H1 (cell line): ENCODE measurements around a stretch of chr4.

DNA sequence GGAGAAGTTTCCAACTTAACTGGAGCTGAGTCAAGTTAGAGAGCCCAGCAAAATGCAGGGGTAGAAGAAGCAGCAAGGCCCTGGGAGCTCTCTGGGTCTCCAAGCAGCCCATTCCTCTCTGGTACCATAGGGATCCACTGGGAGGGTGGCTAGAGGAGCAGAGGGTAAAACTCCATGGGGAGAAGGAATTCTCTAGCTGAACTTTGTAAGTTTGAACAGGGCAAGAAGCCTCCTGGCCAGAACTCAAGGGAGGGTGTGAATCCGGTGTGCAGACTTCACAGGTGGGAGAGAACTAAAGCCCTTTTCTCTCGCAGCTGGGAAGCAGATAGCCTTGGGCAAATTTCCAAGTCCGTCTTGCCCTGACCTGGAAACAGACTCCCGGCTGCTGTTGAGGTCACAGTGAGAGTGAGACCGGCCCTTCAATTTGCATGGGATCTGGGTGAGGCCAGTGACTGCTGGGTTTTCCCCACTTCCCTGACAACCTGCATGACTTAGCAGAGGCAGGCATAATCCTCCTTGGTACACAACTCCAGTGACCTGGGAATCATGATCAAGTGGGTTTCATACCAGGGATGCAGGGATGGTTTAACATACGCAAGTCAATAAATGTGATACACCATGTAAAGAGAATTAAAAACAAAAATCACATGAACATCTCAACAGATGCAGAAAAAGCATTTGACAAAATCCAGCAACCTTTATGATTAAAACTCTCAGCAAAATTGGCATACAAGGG lies 94.5 kb upstream of the ZNF827 start:
- RRBS: no CpG with 5 or more reads among the region's 6 CpGs
CAGE:
- cytosol, long polyA plus RNA: no peak
- long polyA plus RNA: no peak
- nucleus, long polyA plus RNA: no peak

GRCh38 chr4:146245126-146245688 lies 30.9 kb downstream of the REELD1 start:
- RRBS: no CpG with 5 or more reads among the region's 3 CpGs
CAGE:
- cytosol, long polyA plus RNA: no peak
- long polyA plus RNA: no peak
- nucleus, long polyA plus RNA: no peak

- RRBS: 2% methylated on average over 39 of the region's 73 CpGs
CAGE:
- cytosol, long polyA plus RNA: no peak
- long polyA plus RNA: no peak
- nucleus, long polyA plus RNA: no peak
Observed at GRCh38 chr4:146654820-146655545, 16.3 kb downstream of the POU4F2 start.

- RRBS: no CpG with 5 or more reads among the region's 7 CpGs
CAGE:
- cytosol, long polyA plus RNA: no peak
- long polyA plus RNA: no peak
- nucleus, long polyA plus RNA: no peak
Observed at GRCh38 chr4:147492681-147493163, 11.8 kb downstream of the EDNRA start.

DNA sequence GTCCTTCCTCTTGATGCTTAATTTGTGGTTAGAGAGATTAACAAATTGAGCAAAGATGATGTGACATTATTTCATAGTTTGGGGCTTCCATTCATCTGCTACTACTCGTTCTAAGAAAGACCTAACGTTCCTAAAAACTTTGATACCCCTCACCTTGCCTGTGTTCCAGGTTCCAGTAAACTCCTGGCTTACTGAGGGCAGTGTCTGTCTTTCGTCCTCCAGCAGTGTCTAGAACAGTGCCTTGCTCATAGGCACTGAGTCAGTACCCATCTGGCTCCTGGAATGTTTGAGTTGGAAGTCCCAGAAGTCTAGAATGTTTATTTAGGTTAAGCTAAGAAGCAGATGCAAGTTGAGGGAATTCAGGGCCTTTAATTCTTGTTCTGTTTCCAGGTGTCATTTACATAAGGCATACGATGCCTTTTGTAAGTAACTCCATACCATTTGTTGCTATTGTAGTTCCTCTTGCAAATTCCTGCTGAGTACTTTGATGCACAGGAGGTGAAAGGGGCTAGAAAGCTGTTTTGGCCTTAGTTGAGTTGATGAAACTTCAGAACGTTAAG lies 22.1 kb downstream of the ARHGAP10 start:
- RRBS: no CpG with 5 or more reads among the region's 5 CpGs
CAGE:
- cytosol, long polyA plus RNA: no peak
- long polyA plus RNA: no peak
- nucleus, long polyA plus RNA: no peak

- RRBS: no CpG with 5 or more reads among the region's 4 CpGs
CAGE:
- cytosol, long polyA plus RNA: no peak
- long polyA plus RNA: no peak
- nucleus, long polyA plus RNA: no peak
Observed at GRCh38 chr4:147822013-147822654, 90.2 kb downstream of the ARHGAP10 start.

- RRBS: no CpG with 5 or more reads among the region's 8 CpGs
CAGE:
- cytosol, long polyA plus RNA: no peak
- long polyA plus RNA: no peak
- nucleus, long polyA plus RNA: no peak
Observed at GRCh38 chr4:148044211-148044863, 312.4 kb downstream of the ARHGAP10 start.

DNA sequence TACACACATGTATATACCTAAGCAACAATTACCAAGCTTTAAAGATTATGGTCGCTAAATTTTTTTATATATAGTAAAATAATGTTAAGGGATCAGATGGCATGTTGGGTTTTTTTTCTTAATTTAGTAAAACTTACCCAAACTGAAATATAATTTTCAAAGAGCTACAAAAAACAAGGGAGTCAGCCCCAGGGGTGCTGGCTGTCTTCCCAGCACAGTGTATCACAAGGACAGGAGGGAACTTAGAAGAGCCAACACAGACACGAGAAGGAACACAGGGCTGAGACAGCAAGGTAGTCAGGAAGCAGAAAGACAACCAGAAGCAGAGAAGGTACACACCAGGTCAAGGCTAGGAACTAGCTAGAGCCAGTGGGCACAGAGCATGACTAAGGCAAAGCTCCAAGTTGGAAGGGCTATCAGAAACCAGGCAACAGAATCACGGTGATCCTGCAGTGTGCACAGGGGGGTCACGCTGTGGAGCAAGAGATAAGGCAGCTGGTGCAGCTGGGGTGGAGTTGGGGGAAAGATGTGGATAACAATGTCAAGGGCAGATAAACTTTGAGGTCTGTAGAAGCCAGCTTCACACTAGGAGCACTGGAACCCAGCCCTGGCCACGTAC lies 168.7 kb downstream of the NR3C2 start:
- RRBS: no CpG with 5 or more reads among the region's 5 CpGs
CAGE:
- cytosol, long polyA plus RNA: no peak
- long polyA plus RNA: no peak
- nucleus, long polyA plus RNA: no peak

GRCh38 chr4:149997952-149998492 lies 80.2 kb upstream of the DCLK2 start:
- RRBS: no CpG with 5 or more reads among the region's 2 CpGs
CAGE:
- cytosol, long polyA plus RNA: no peak
- long polyA plus RNA: no peak
- nucleus, long polyA plus RNA: no peak

DNA sequence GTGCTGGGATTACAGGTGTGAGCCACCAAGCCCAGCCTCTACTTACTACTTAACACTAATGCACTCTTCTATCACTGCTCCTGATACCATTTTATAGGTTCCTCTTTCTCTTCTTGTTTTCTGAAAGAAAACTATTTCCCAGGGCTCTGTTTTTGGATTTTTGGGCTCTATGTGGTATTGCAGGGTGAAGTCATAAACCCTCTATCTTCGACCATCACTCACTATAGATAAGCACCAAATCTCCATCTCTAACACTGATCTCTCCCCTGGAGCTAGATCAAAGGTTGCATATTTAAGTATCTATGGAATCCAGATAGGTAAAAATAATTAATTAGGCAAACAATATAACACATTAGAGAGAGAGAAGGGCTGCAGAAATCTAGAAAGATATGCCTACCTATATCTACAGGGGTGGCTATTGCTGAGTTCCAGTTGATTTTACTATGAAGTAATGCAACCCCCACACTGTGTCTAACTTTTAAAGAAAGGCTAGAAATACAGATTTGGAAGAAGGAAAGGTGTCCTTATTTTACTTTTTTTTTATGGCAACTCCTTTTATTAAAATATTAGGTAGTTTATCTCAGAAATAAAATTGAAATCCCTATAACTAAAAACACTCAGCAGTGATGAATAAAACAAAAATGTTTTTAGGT lies 206.1 kb upstream of the MAB21L2 start:
- RRBS: no CpG with 5 or more reads among the region's 1 CpG
CAGE:
- cytosol, long polyA plus RNA: no peak
- long polyA plus RNA: no peak
- nucleus, long polyA plus RNA: no peak

GRCh38 chr4:150390369-150390782 lies 191.6 kb upstream of the MAB21L2 start:
CAGE:
- cytosol, long polyA plus RNA: no peak
- long polyA plus RNA: no peak
- nucleus, long polyA plus RNA: no peak

DNA sequence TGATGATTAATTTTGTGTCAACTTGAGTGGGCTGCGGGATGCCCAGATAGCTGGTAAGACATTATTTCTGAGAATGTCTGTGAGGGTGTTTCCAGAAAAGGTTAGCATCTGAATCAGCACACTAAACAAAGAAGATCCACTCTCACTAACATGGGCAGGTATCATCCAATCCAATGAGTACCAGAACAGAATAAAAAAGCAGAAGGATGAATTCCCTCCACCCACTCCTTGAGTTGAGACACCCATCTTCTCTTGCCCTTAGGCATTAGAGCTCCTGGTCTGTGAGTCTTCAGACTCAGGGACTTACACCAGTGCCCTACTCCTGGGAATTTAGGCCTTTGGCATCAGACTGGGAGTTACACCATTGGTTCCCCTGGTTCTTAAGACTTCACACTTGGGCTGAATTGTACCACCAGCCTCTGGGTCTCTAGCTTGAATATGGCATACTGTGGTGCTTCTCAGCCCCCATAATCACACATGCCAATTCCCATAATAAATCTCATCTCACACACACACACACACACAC lies 185.9 kb upstream of the MAB21L2 start:
- RRBS: no CpG with 5 or more reads among the region's 1 CpG
CAGE:
- cytosol, long polyA plus RNA: no peak
- long polyA plus RNA: no peak
- nucleus, long polyA plus RNA: no peak

GRCh38 chr4:150579469-150580348 lies 2.2 kb upstream of the MAB21L2 start:
- RRBS: under 1% methylated on average over 13 of the region's 71 CpGs
CAGE:
- cytosol, long polyA plus RNA: no peak
- long polyA plus RNA: no peak
- nucleus, long polyA plus RNA: no peak

GRCh38 chr4:150582911-150583767 lies 1.2 kb downstream of the MAB21L2 start:
- RRBS: 1% methylated on average over 11 of the region's 76 CpGs
CAGE:
- cytosol, long polyA plus RNA: no peak
- long polyA plus RNA: no peak
- nucleus, long polyA plus RNA: no peak

- RRBS: no CpG with 5 or more reads among the region's 4 CpGs
CAGE:
- cytosol, long polyA plus RNA: no peak
- long polyA plus RNA: no peak
- nucleus, long polyA plus RNA: no peak
Observed at GRCh38 chr4:150761309-150762179, 179.6 kb downstream of the MAB21L2 start.

- RRBS: no CpG with 5 or more reads among the region's 2 CpGs
CAGE:
- cytosol, long polyA plus RNA: no peak
- long polyA plus RNA: no peak
- nucleus, long polyA plus RNA: no peak
Observed at GRCh38 chr4:151035213-151035559, 20.1 kb upstream of the LRBA start.

- RRBS: no CpG with 5 or more reads among the region's 2 CpGs
CAGE:
- cytosol, long polyA plus RNA: no peak
- long polyA plus RNA: no peak
- nucleus, long polyA plus RNA: no peak
Observed at GRCh38 chr4:151147088-151147372, 47.6 kb downstream of the RPS3A start.

DNA sequence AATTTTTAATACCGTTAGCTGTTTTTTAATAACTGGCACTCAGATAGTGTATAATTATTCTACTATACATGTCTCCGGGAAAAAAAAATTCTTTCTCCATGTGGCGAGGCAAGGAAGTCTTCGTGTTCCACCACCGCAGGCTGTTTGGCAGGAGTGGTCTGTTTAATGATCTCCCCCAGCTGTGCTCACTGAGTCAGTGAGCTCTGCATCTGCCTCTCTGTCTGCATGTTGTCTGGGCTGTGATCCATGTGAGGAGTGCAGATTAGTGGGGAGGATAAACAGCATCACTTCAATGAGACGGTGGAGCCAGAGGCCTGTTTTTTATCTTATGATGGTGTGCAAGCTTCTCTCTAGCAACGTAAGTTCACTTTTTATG lies 69.8 kb downstream of the RPS3A start:
- RRBS: no CpG with 5 or more reads among the region's 7 CpGs
CAGE:
- cytosol, long polyA plus RNA: no peak
- long polyA plus RNA: no peak
- nucleus, long polyA plus RNA: no peak

DNA sequence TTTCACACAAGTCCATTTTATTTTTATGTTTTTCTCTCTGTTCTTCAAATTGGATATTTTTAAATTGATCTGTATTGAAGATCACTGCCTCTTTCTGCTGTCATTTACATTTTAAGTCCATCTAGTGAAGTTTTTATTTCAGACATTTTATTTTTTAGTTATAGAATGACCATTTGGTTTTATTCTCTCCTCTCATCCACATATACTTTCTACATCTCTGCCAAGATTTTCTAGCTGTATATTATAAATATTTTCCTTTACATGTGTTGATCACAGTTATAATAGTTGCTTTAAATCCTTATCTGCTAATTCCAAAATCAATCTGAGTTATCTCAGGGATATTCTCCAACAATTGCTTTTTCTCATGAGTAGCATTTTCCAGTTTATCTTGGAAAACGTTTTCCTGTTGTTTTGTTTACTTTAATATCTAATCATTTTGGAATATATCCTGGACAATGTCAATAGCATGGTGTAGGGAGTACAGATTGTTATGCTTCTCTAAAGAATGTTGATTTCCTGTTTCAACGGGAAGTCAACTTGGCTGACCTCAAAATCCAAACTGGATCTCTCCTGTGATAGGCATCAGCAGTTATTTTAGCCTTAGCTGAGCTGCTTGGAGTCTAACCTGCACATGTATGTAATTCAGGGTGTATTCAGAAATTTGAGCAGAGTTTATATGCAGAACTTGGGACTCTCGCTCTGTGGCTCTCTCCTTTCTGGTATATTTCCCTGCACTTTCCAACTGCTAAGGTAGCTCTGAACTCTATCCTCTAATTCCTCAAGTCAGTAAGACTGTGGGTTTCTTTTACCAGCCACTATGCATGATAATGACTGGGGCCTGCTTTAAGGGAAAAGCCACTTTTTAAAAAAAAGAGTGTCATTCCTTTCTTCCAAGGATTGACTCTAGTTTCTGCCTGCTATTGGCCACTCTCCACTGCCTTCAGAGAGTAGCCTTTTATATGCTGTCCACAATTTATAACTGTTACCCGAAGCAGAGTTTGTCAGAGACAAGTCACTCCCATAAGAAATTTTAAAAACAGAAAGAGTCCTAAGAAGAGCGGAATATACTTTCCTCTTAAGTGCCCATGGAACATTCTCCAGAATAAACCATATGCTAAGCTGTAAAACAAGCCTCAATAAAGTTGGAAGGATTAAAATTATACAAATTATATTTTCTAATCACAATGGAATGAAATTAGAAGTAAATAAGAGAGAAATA lies 7.7 kb downstream of the PRSS48 start:
- RRBS: no CpG with 5 or more reads among the region's 5 CpGs
CAGE:
- cytosol, long polyA plus RNA: no peak
- long polyA plus RNA: no peak
- nucleus, long polyA plus RNA: no peak

DNA sequence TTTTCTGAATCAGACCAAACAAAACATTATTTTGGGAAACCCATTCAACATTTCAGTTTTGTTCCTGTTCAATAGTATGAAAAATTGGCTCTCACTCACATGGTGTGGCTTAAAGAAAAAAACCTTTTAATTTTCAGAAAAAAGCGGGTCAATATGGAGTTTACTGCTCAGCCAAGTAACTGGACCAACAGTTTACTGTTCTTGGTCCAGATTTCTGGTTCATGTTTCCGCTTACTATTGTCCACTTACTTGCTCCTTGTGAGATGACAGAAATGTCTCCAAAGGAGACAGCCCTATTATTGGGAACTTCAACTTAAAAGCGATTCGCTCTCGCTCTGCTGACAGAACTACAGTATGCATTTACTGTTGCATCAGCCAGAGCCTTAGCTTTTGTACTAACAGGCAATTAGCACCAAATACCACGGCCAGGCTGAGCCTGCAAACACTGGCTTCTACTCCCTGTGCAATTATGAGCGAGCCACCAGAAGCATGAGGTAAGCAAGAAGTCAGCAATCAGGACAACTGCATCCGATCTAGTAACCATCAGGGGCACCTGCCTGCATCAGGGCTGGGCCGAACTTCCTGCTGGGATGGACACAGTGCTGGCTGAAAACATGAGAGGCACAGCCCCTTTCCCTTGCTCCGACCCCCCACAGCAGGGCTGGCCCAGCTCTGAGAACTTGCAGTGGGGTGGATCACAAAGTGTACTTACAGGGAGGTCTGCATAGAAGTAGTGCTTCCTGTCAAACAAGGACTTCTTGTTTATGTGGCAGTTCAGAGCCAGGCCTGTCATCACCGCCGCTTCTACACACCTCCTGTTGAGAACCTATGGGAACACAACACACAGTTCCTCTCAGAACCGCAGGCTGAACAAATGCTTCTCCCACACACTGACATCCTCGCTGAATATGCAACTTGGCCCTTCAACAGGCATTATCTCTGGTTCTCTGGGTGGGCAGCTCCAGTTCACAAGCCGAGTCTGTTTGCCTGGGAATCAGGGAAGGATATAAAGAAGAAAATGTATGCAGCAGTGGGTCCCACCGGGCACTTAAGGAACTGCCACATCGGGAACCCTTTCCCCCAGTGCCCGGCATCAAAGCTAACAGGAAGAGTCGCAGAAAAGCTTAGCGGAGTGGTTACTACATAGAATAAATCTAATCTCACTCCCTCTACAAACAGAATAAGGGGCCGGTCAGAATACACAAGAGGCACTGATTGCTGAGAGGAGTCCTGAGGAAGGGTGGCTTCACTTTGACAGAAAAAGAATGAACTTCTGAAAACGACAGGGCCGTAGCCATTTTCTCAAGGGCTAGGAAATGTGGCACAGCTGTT lies 41.6 kb downstream of the GATB start:
- RRBS: no CpG with 5 or more reads among the region's 23 CpGs
CAGE:
- cytosol, long polyA plus RNA: no peak
- long polyA plus RNA: no peak
- nucleus, long polyA plus RNA: no peak